Testis (tissue), 5 donors: ENCODE results near the genes ARV1, EXOC8, MAP10 and NTPCR.

DNA sequence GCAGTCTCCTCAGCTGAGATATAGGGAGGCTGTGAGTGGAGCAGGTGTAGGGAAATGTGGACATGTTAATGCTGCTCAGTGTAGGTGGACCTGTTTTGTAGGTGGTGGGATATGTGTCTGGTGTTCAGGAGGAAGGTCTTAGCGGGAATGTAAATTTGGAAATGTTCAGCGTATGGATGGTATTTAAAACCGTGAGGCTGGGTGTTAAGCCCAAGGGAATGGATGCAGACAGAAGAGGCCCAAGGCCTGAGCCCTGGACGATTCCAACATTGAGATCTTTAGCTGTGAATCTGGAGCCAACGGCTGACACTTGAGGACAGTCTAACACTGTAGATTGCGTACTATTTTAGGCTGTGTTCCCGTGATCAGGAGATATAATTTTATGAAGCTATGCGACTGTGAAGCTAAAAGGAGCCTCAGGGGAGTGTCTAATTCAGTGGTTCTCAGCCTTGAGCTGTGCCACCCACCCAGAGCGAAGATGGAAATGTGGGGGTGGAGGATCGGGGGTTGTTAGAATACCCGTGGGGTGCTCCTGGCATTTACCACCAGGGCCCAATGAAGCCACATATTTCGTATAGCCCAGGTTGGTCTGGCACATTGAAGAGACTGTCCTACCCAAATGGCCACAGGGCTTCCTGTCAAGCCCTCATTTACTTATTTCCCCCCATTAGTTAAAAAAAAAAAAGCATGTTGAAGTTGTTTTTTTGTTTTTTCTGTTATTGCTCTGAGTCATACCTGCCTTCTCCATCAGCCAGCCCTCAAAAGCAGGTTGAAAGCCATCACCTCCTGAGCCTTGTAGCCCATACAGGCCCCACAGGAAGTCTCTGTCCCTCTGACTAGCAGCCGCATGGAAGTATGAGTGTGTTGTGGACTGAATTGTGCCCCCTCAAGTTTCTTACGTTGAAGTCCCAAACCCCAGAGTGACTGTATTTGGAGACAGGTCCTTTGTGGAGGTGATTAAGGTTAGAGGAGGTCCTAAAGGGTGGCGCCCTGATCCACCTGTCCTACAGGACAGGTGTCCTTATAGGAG lies 141.6 kb downstream of the GALNT2 start:
- PRO-cap, 3 experiments, result no peak in any of the 3 experiments
- RAMPAGE, long total RNA, 2 experiments, result no peak in any of the 2 experiments
- RRBS, result no CpG with 5 or more reads among the region's 15 CpGs

DNA sequence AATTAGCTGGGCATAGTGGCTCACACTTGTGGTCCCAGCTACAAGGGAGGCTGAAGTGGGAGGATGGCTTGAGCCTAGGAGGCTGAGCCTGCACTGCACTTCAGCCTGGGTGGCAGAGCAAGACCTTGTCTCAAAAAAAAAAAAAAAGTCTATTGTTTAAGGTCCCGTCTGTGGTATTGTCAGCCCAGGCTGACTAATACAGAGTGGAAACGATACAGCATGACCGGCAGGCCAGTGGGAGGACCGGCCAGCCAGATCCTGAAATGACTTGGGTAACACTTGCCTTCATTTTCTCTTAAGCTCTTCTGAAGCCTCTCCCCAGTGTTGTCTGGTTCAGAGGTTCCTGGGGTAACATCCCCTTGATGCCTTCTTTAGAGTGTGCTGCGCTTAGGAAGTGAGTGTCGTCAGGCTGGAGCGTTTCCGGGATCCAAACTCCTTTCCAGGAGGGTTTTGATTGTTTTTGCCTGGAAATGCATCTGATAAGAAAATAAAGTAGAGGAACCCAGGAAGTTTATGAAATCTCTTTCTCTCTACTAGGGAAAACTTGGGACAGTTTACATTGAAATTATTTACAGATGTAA lies 142.7 kb downstream of the GALNT2 start:
- PRO-cap, 3 experiments, result no peak in any of the 3 experiments
- RAMPAGE, long total RNA, 2 experiments, result no peak in any of the 2 experiments
- RRBS, result no CpG with 5 or more reads among the region's 8 CpGs

- PRO-cap, 3 experiments, result no peak in any of the 3 experiments
- RAMPAGE, long total RNA, 2 experiments, result no peak in any of the 2 experiments
- RRBS, result no CpG with 5 or more reads among the region's 2 CpGs
These were observed 4.8 kb downstream of the PGBD5 start for GRCh38 chr1:230421346-230421802.

DNA sequence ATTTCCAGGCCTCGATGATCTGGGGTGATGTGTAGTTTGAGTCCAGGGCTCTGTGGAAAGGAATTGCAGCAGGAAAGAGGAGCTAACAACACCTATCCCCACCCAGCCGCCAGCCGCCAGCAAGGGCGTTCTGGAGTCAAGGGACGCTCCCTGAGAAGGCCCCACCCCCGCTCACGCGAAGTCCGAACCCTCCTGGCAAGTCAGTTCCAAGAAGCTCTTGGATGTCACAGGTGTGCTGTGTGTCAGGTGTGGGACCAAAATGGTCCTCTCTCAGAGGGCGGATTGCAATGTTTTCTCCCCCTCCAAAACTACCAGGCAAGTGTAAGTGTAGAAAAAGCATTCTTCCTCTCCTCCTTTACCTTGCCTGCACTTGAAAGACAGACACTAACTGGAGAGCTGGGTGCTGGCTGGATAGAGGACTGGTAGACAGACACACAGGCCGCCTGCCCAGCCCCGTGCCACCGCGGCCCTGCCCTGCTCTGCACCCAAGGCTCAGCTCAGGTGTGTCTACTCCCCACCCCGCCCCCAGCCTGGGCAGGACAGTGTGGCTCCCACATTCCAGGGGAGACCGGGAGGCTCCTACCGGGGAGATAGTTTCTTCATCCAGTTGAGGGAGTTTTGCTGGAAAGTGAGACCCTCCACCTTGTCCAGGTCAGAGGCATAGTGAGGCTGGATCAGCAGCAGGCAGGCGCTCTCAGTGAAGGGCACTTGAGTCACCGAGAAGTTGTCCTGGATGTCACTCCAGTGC lies 8.4 kb downstream of the AGT start:
- PRO-cap, 3 experiments, result no peak in any of the 3 experiments
- RAMPAGE, long total RNA, 2 experiments, result no peak in any of the 2 experiments
- RRBS, result no CpG with 5 or more reads among the region's 19 CpGs

- PRO-cap, 3 experiments, result no peak in any of the 3 experiments
- RAMPAGE, long total RNA, 2 experiments, result no peak in any of the 2 experiments
- RRBS, result no CpG with 5 or more reads among the region's 5 CpGs
These were observed 1.2 kb upstream of the C1orf198 start for GRCh38 chr1:230869467-230870017.

DNA sequence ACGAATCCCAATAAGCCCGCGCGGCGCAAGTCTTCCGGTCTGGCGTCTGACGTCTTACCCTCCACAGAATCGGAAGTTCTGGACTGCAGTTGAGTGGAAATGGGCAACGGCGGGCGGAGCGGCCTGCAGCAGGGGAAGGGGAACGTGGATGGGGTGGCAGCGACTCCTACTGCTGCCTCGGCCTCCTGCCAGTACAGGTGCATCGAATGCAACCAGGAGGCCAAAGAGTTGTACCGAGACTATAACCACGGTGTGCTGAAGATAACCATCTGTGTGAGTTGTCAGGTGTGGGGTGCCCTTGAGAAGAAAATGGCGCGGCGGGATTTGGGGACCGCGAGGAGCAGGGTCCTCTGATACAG lies at the start of gene ARV1:
TSS of gene ARV1 (plus strand) at position 88 of the 359 bp plus-strand sequence.
- PRO-cap, 3 experiments, result peak in 3 of 3 experiments; most common plus-strand start position 88 of the sequence (in 3)
- RAMPAGE, long total RNA, 2 experiments, result start-site peak on the plus strand in 2 of 2 experiments, centred at positions 97 to 105 of the sequence, 64 to 193 reads per replicate
- RRBS, result 4% methylated on average over 6 of the region's 24 CpGs

GRCh38 chr1:231232758-231233437 lies 8.1 kb downstream of the C1orf131 start:
- PRO-cap, 3 experiments, result no peak in any of the 3 experiments
- RAMPAGE, long total RNA, 2 experiments, result no peak in any of the 2 experiments
- RRBS, result no CpG with 5 or more reads among the region's 10 CpGs

DNA sequence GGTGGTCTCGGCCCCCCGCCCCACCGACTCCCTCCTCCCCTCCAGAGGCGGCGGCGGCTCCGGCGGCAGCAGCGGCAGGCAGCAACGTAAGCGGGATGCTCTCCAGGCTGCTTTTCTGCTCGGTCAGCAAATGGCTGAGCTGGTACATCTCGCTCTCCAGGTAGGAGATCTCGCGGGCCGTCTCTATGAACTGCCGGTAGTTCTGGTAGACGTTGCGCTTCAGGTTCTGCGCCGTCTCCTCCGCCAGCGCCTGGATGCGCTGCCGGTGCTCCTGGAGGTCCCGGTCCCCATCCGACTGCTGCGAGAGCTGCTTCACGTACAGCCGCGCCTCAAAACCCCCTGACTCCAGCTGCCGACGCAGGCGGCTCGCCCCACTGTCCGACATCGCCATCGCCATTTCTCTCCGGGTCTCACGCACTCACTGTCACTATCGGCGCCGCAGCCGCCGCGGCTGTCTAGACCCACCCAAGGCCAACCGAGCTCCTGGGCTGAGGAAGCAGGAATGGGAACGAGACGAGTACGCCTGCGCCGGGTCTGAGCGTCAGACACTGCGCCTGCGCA lies at the start of gene EXOC8:
TSS of gene EXOC8 (minus strand) at position 504 of the 561 bp plus-strand sequence.
- PRO-cap, 3 experiments, result peak in 3 of 3 experiments; most common minus-strand start position 504 of the sequence (in 3)
- RAMPAGE, long total RNA, 2 experiments, result no peak in any of the 2 experiments
- RRBS, result under 1% methylated on average over 23 of the region's 55 CpGs

- PRO-cap, 3 experiments, result no peak in any of the 3 experiments
- RAMPAGE, long total RNA, 2 experiments, result no peak in any of the 2 experiments
- RRBS, result no CpG with 5 or more reads among the region's 3 CpGs
These were observed 35.8 kb downstream of the SPRTN start for GRCh38 chr1:231373802-231374327.

- PRO-cap, 3 experiments, result peak in 3 of 3 experiments; most common plus-strand start chr1:231421883 (in 3)
- RAMPAGE, long total RNA, 2 experiments, result no peak in any of the 2 experiments
- RRBS, result 2% methylated on average over 46 of the region's 99 CpGs
These were observed 562 bp downstream of the EGLN1 start for GRCh38 chr1:231421347-231422102.

GRCh38 chr1:231777799-231778711 lies 151.5 kb downstream of the DISC1 start:
- PRO-cap, 3 experiments, result no peak in any of the 3 experiments
- RAMPAGE, long total RNA, 2 experiments, result no peak in any of the 2 experiments
- RRBS, result no CpG with 5 or more reads among the region's 12 CpGs

- PRO-cap, 3 experiments, result no peak in any of the 3 experiments
- RAMPAGE, long total RNA, 2 experiments, result no peak in any of the 2 experiments
- RRBS, result no CpG with 5 or more reads among the region's 12 CpGs
These were observed 180.0 kb downstream of the DISC1 start for GRCh38 chr1:231806553-231807069.

DNA sequence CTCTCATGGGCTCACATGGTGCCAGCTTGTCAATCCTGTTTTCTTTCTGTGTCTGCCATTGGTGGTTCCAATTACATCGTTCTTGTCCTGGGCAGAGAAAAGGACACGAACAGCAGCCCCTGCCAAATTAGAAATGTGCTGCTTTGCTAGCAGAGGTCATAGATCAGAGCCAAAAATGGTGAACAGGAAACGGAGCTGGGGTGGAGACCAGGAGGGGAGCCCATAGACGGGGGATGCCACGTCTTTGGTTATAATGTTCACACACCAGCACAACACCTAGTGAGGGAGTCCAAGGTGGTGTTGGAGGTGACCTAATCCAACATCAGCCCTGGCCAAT lies 253.1 kb downstream of the SIPA1L2 start:
- PRO-cap, 3 experiments, result no peak in any of the 3 experiments
- RAMPAGE, long total RNA, 2 experiments, result no peak in any of the 2 experiments
- RRBS, result no CpG with 5 or more reads among the region's 5 CpGs

DNA sequence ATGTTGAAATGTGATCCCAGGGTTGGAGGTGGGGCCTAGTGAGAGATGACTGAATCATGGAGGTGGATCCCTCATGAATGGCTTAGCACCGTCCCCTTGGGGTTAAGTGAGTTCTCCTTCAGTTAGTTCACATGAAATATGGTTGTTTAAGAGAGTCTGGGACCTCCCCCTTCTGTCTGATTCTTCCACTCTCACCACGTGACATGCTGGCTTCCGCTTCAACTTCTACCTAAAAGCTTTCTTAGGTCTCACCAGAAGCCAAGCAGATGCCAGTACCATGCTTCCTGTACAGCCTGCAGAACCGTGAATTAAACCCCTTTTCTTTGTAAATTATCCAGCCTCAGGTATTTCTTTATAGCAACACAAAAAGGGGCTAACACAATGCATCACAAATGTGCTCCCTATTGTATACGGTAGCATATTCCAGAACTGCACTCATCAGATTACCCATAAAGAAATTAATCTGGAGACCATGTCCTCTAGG lies 58.3 kb downstream of the SIPA1L2 start:
- PRO-cap, 3 experiments, result no peak in any of the 3 experiments
- RAMPAGE, long total RNA, 2 experiments, result no peak in any of the 2 experiments
- RRBS, result no CpG with 5 or more reads among the region's 5 CpGs

- PRO-cap, 3 experiments, result no peak in any of the 3 experiments
- RAMPAGE, long total RNA, 2 experiments, result no peak in any of the 2 experiments
- RRBS, result no CpG with 5 or more reads among the region's 3 CpGs
These were observed 5.1 kb downstream of the SIPA1L2 start for GRCh38 chr1:232624819-232625163.

DNA sequence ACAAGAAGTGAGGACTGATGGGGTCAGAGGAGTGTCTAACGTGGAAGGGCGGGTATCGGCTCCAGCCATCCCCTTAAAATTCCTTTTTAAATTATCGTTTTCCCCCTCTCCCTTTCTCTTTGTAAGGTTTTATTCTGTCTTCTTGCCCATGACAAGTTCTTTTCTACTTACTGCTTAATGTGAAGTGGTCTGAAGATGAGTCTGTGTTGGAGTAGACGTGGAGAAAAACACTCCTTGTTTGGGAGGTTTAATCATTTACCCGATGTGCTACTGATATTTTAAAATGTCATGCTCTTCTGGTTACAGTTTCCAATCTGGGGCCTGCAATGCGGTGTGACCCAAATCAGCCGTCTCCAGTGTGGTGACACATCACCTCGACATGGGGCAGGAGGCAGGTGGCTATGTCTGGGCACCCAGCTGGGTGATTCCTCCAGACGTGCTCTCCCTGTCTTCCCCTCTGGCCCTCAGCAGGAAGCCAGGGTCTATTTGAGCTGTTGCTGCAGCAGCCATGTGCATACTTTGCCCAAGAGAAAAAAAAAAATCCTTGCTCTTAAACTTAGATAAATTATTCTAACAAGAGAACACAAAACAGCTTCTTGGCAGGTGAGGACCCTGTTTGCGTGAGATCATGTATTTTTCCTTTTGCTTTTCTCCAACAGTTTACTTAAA lies 39.0 kb upstream of the MAP10 start:
- PRO-cap, 3 experiments, result no peak in any of the 3 experiments
- RAMPAGE, long total RNA, 2 experiments, result no peak in any of the 2 experiments
- RRBS, result no CpG with 5 or more reads among the region's 11 CpGs

DNA sequence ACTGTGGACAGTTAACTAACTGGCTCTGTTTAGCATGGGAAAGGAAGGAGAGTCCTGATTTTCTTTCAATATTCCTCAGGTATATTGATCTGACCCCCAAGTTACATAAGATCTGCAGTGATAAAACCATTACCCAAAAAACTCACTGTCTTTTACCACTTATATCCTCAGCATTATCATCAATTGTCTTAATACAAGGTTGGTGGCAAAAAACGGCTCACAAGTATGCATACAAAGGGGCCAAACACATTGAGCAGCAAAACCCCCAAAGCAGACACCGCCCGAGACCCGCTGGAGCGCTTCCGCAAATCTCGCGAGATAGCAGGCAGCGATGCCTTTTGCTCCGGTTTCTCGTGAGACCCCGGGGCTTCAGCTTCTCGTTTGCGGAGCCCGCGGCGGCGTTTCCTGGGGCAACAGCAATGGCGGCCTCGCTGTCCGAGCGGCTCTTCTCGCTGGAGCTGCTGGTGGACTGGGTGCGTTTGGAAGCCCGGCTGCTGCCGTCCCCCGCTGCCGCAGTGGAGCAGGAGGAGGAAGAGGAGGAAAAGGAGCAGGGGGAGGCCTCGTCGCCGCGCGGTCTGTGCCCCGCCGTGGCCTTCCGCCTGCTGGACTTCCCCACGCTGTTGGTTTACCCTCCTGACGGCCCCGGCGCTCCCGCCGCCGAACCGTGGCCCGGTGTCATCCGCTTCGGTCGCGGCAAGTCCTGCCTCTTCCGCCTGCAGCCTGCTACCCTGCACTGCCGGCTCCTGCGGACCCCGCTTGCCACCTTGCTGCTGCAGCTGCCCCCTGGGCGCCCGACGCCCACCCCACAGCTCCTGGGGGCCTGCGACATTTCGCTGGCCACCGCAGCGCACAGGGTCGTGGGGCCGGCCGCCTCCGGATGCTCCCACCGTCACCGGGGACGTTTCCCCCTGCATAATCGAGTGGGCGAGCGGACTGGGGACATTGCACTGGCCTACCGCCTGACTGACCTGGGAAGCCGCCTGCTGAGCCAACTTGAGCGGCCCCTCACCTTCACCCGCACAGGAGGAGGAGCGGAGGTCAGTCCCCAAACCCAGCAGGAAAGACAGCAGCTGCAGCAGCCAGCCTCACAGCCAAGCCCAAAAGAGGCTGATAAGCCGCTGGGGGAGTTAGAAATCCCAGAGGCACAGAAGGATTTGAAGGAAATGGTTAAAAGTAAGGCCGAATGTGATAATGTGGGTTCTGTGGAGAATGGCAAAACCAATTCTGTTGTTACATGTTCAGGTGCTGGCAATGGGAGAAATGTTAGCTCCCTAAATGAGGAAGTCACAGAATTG lies at the start of gene MAP10:
TSS of gene MAP10 (plus strand) at position 386 of the 1,295 bp plus-strand sequence.
- PRO-cap, 3 experiments, result peak in 3 of 3 experiments; most common plus-strand start position 398 of the sequence (in 2); most common minus-strand start position 312 of the sequence (in 2)
- RAMPAGE, long total RNA, 2 experiments, result no peak in any of the 2 experiments
- RRBS, result 2% methylated on average over 7 of the region's 77 CpGs

DNA sequence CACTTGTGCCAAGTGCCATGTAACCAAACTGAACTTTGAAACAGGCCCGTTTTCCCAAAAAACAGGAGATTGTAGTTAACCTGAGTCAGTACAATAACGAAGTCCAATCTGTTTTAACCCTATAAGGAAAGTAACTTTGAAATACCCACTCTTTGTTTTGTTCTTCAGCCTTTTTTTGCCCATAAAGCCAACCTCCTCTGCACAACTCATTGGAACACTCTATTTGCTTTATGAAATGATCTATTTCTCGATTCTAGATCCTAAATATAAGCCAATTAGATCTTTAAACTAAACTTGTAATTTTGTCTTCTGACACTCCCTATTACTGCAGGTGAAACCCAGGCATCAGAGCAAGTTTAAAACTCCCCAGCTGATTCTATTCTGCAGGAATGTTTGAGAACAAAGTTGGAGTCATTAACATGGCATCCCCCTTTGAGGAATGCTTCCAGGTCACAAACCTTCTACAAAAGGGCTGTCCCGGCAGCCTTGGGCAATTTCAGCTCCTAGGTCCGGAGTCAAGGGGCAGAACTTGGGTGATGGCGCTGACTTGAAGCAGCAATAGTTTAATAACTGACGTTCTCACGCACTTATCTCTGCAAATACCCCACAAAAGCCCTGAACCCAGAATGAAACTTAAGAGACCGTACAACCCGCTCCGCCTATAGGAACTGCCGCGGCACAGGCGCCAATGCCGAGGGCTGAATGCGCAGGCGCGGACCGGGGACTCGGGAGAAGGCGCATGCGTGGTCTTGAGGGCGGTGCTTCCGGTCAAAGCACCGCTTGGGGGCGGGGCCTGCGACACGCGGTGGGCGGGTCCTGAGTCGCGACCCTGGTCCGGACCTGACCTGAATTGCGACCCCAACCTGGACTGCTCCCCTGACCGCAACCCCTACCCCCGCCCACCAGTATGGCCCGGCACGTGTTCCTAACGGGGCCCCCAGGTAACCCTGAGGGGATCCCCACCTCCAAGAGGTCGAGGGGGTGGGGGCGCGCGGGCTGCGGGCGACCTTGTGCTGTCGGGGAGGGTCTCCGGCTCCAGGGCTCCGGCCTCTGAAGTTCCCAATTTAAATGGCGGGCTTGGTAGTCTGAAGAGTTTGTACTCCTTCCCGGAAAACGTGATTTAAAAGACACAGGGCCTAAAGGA lies at the start of gene NTPCR:
TSS of gene NTPCR (plus strand) at position 808 of the 1,144 bp plus-strand sequence.
- PRO-cap, 3 experiments, result peak in 3 of 3 experiments; most common plus-strand start position 771 of the sequence (in 2); most common minus-strand start position 670 of the sequence (in 2)
- RAMPAGE, long total RNA, 2 experiments, result start-site peak on the plus strand in 1 of 2 experiments, centred at position 823 of the sequence, 339 reads per replicate; start-site peak on the minus strand in 2 of 2 experiments, centred at position 679 of the sequence, 7 to 11 reads per replicate
- RRBS, result 1% methylated on average over 26 of the region's 51 CpGs

- PRO-cap, 3 experiments, result no peak in any of the 3 experiments
- RAMPAGE, long total RNA, 2 experiments, result no peak in any of the 2 experiments
- RRBS, result 3% methylated on average over 19 of the region's 105 CpGs
These were observed 716 bp downstream of the MAP3K21 start for GRCh38 chr1:233328071-233328809.

DNA sequence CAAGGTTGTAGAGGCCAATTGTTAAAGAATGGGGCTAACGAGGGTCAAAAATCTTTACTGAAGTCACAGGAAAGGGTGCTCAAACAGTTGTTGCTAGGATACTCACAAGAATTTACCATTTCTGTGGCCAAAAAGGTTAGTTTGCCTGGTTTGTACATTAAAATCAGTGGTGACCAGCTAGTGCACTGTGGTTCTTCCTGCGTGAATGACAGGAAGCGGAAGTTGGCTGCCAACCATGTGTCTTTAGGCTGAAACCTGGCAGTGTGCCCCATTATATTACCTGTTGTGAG lies 13.5 kb downstream of the MAP3K21 start:
- PRO-cap, 3 experiments, result no peak in any of the 3 experiments
- RAMPAGE, long total RNA, 2 experiments, result no peak in any of the 2 experiments
- RRBS, result no CpG with 5 or more reads among the region's 3 CpGs